SJSA1 (cell line): ENCODE measurements around a stretch of chr20.

DNA sequence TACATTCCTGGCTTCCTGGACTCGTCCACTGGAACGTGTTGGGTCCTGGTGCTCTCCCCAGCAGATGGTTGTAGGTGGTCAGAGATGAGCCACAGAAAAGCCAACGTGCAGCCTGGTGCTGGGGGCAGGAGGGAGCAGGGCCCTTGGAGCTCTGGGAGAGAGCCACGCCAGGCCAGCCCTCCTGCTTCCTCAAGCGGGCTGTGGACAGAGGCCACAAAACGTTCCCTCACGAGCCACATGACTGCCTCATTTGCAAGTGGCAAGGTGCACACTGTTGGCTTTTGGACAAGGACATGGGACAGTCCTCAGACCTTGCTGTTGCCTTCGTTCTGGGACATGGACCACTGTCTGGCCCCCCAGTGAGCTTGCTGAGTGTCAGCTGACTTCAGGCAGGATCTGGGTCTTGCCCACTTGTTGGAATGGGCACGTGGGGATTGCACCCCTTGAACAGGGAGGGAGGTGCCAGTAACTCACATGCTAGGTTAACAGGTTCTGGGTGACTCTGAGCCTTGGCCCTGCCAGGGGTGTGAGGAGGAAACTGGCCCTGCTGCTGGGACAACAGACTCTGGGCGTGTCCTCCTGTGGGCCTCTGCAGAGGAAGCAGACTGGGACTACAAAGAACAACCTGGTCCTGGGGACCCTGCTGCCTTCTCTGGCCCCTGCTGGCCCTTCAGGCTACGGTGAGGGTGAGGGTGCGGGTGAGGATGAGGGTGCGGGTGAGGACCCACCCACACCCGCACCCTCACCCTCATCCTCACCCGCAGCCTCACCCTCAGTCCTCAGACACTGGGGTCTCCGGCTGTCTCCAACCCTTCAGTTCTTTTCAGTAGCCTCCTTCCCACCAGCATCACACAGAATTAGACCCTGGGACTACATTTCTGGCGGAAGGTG, 2.7 kb downstream of the SLCO4A1 start:
- RAMPAGE, long total RNA: no peak

GRCh38 chr20:62772976-62773595, 23.2 kb upstream of the MRGBP start:
- RAMPAGE, long total RNA: no peak

DNA sequence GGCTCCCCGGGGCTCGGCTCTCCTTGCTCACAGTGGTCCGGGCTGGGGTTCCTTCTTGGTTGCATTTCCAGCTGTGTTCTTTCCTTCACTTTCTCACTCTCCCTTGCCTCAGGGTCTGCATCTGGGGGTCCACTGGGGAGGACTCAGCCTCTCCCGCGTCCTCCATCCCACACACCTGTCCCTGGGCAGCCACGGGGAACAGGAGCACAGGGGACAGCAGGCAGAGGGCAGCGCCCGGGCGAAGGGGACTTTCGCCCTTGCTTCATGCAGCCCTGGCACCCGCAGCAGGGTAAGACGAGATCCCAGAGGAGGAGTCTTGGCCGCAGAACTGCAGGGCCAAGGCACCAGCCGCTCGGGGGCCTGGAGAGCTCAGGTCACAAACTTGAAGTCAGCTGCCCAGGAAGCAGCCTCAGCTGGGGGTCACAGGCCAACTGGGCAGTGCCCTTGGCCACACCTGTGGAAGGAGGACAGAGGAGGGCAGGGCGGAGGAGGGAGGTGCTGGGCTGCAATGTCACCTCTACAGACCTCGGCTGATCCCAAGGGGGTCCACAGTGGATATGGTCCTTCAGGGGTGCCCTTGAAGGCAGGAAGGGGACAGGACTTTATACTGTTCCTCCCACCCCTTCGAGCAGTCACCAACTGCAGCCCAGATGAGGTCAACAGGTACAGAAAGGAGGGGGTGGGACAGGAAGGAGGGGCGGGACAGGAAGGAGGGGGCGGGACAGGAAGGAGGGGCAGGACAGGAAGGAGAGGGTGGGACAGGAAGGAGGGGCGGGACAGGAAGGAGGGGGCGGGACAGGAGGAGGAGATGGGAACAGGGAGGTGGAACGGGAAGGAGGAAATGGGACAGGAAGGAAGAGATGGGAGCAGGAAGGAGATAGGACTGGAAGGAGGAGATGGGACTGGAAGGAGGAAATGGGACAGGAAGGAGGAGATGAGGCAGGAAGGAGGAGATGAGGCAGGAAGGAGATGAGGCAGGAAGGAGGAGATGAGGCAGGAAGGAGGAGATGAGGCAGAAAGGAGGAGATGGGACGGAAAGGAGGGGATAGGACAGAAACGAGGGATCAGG, 19.7 kb upstream of the MRGBP start:
- RAMPAGE, long total RNA: no peak

GRCh38 chr20:62797853-62798703, 1.8 kb downstream of the MRGBP start:
- RAMPAGE, long total RNA: no peak

DNA sequence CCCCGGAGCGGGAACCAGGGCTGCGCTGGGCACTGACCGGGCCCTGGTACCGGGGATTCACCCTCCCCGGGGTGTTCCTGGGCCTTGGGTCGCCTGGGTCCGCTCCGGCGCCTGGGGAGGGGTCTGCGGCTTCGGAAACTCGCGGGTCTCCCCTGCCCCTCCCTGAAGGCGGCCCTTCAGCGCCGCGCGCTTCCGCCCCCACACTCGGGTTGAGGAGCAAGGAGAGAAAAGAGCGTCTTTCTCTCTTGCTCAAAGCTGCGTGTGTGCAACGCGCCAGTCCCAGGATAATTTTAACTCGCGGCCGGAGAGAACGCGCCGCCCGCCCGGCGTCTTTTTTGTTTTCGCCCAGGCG, 334 bp upstream of the COL9A3 start:
- RAMPAGE, long total RNA: no peak

GRCh38 chr20:62844208-62845204, 17.1 kb downstream of the TCFL5 start:
- RAMPAGE, long total RNA: no peak

DNA sequence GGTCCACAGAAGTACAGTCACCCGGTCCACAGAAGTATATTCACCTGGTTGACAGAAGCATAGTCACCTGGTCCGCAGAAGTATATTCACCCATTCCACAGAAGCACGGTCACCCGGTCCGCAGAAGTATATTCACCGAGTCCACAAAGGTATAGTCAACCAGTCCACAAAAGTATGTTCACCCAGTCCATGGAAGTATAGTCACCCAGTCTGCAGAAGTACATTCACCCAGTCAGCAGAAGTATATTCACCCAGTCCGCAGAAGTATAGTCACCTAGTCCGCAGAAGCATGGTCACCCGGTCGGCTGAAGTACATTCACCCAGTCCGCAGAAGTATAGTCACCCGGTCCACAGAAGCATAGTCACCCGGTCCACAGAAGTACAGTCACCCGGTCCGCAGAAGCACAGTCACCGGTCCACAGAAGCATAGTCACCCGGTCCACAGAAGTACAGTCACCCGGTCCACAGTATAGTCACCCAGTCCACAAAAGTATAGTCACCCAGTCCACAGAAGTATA, 8.9 kb downstream of the TCFL5 start:
- RAMPAGE, long total RNA: no peak

GRCh38 chr20:62856987-62857812, 4.4 kb downstream of the TCFL5 start:
- RAMPAGE, long total RNA: no peak

DNA sequence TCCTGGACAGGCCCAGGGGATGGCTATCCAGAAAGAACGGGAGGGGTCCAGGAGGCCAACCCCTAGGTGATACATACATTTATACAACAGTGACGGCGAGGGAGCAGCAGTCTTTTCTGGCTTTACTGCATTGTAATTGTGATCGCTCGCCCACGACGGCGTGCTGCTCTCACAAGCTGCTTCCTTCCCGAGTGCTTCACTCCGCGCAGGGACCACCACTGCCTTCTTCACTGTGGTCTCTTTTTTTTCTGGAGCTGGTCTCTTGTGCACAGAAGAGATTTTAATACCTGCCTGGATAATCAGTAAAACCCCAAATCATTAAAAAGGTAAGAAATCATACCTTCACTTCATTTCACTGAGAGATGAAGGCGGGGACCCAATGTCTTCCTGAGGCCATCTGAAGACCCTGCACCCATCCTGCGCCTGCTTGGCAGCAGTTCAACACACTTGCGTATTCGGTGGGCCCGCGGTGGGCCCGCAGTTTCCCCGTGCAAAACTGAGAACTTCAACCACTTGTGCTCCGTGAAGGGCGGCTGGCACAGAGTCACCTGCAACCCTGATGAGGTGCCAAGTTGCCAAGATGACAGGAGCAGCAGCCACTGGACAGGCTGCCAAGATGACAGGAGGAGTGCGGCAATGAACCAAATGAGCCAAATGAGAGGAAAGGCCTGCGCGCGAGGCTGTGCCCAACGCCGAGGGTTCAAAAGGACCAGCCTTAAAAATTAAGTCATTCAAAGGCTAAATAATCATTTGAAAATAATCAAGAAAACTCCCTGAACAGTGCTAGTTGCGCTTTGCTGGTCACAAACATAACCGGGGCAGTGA, 20.3 kb downstream of the DIDO1 start:
- RAMPAGE, long total RNA: no peak

GRCh38 chr20:62911691-62912455, 14.4 kb downstream of the DIDO1 start:
- RAMPAGE, long total RNA: no peak

- RAMPAGE, long total RNA: no peak
Observed at GRCh38 chr20:62914836-62915501, 11.3 kb downstream of the DIDO1 start.

- RAMPAGE, long total RNA: no peak
Observed at GRCh38 chr20:62922127-62922799, 4.0 kb downstream of the DIDO1 start.

DNA sequence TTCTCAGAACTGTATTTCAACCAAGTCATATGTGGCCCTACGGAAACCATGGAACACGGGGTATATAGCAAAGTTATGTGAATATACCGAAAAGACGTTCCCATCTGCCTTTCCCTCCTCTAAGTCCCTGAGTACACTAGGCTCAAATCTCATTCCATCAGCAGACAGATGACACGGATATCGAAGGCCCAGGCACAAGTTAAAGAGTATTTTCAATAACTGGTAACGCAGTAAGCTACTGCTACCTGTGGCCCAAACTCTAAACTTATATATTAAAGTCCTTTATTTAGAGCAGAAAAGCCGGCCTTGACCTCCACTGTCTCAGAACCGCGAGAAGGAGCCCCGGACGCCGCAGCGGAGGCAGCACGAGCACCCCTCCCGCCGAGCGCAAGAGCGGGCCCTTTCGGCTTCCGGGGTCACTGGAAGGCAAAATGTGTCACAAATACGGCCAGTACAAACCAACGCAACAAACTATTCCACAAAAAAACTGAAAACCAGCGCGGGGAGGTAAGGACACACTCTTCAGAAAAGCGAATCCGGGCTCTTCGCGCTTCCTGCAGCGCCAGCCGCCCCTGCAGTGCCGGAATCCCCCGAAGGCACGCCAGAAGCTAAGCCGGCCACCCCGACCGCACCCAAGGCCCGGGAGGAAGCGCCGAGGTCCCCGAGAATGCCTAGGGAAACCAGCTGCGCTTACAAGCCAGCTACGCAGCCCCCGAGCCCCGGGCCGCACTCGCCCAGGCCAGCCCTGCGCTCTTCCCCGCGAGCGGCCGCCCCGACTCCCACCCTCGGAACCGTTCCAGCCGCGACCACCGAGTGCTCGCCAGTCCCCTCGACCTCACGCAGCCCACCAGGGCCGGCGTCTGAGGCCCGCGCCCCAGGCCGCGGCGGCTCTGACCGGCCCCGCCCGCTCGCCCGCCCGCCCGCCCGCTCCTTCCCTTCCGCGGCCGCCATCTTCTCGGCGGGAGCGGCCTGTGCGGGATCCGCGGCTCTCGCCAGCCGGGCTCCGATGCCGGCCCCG, 648 bp downstream of the DIDO1 start:
- RAMPAGE, long total RNA: no peak

GRCh38 chr20:62934329-62935636, 3.2 kb upstream of the GID8 start:
- RAMPAGE, long total RNA: no peak

DNA sequence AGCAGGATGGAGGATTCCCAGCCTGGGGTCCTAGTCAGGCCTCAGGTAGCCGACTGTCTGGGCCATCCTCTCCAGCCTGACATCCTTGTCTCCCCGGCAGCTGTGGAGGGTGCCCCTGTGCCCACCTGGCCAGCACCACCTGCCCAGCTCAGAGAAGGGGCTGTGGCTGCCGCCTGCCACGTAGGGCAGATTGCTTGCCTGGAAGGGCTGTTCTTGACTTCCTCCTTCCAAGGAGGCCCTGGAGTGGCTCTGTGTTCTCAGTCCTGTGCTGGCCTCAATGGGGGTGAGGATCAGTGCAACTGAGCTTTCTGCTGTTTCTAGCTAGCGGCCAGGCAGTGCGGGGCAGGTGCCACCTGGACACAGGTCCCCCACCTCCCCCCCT, 2.1 kb downstream of the SLC17A9 start:
- RAMPAGE, long total RNA: no peak

GRCh38 chr20:63009066-63009691, 2.4 kb upstream of the BHLHE23 start:
- RAMPAGE, long total RNA: no peak

- RAMPAGE, long total RNA: no peak
Observed at GRCh38 chr20:63196767-63197180, 19.2 kb downstream of the YTHDF1 start.

GRCh38 chr20:63428059-63428266, 44.5 kb downstream of the KCNQ2 start:
- RAMPAGE, long total RNA: no peak

DNA sequence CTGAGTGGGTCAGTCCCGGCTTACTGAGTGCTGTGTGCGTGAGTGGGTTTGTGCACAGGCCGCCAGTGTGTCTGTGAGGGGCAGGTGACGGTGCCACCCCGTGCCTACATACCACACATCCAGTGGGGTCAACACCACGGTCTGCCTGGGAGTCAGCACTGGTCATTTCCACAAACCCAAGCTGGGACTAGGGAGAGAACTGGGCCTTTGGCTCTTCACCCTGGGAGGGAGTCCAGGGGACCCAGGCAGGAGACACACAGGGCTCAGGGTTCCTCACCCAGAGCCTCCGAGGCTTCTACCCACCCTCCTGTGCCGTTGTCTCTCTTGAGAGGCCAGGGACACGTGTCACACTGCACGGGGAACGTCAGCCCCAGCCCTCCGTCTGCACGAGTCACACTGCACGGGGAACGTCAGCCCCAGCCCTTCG, 3.0 kb upstream of the PTK6 start:
- RAMPAGE, long total RNA: no peak

- RAMPAGE, long total RNA: no peak
Observed at GRCh38 chr20:63545090-63545902, 2.3 kb downstream of the SRMS start.